Skin of body (tissue), 2 donors: ENCODE results near the genes IMPDH2, KLHDC8B and USP4.

DNA sequence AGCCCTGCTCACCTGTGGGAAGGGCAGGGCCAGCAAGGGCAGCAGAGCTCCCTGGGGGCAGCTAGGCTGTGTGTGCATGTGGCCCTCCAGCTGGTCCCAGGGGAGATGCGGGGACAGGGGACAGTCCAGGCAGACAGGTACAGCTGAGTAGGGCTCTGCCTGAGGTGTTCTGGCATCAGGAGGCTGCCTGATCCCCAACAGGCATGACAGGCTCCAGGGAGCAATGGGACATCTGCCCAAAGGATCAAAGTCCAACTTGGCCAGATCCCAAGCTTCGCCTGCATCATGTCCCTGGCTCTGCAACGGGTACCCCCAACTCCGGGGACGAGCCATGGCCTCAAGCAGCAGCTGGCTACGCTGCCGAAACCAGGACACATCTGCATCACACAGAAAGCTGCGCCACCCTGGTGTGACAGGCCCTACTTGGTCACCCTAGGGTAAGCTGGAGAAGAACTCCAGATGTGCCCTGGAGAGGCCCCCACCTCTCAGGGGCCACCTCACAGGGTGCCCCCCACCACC is 2.3 kb downstream of the TREX1 start:
- RAMPAGE, long total RNA = no peak

DNA sequence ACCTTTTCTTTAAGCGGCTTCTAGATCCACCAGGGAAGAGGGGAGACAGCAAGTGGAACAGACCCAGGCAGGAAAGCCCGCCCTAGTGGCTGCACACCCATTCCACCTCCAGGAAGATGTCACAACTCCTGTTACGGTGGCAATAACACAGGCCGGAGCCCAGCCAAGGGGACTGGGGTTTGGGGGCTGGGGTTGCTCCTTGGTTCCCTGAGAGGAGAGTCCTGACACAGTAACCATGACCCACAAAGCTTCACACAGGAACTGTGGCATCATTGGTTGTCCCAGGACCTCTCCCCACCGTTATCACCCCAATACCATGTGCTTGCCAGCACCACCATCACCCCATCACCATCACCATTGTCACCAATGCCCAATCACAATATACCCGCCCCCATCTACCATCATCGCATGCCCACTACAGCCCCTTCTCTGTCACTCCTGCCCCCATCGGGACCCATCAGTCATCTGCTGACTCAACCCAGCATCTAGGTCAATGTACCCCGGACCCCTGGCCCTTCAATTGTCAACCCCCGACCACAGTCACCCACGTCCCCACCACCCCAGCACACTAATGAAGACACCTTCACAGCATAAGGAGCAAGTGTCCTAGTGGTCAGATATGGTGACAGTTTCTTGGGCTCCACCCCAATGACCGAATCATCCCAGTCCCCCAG is 12.5 kb downstream of the TREX1 start:
- RAMPAGE, long total RNA = no peak

DNA sequence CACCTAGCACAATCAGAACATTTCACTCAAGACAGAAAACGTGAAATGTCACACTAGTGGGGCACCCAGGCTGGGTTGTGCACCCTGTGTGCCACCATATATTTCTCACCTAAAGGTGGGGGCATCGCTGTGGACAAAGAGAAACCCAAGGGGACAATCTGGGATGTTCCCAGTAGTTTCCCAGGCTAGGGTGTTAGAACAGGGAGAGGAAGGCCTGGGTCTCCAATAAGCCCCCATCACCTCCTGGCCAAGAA is 903 bp upstream of the SHISA5 start:
- RAMPAGE, long total RNA = no peak

DNA sequence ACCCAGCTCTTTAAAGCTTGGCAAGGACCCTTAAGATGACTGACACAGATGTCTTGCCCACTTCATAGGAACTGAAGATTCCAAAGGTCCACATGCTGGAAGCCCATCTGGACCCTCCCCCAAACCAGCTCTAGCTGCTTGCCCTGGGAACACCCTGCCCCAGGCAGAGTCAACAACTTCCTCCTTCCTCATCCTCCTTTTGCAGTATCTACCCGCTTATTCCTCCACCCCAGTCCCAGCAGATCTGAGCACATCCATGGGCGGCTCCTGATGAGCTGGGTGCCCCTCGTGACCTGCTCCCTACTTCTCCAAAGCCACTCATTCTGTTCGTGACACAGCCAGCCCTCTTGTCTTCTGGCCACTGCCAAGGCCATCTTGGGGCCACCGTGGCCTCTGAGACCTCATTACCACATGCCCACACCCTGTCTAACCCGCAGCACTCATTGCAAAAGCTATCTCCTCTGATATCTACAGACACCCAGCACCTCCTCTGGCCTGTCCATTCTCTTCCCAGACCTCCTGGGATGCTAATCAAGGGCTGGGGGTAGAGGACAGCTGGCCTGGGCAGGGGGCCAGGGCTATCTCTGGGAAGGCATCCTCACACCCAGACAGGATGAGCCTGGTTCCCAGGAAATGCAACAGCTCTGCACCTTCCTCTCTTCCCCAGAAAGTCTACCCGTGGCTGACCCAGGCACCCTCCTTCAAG is 2.1 kb upstream of the PFKFB4 start:
- RAMPAGE, long total RNA = no peak

GRCh38 chr3:48598103-48598616 is 3.0 kb upstream of the COL7A1 start:
- RAMPAGE, long total RNA = no peak

DNA sequence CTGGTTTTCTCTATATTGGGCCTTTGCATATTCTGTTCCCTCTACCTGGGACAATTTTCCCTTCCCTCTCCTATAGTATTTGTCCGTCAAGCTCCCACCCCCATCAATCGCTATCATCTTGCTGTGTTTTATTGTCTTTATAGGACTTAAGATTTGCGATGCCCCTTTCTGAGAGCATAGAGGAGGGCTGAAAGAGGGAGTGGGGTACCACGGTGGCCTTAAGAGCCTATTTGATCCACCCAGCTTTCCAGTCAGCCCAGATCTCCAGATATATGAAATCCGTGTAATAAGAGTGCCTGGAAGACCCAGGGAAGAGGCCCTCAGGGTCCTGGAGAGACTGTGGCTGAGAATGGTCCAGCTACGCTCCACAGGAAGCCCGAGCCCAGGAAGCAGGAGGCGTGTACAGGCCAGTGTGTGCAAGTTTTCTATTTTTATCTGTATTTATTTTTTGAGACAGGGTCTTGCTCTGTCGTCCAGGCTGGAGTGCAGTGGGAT is 827 bp upstream of the NCKIPSD start:
- RAMPAGE, long total RNA = no peak

GRCh38 chr3:48687948-48688838 is 2.5 kb upstream of the NCKIPSD start:
- RAMPAGE, long total RNA = no peak

DNA sequence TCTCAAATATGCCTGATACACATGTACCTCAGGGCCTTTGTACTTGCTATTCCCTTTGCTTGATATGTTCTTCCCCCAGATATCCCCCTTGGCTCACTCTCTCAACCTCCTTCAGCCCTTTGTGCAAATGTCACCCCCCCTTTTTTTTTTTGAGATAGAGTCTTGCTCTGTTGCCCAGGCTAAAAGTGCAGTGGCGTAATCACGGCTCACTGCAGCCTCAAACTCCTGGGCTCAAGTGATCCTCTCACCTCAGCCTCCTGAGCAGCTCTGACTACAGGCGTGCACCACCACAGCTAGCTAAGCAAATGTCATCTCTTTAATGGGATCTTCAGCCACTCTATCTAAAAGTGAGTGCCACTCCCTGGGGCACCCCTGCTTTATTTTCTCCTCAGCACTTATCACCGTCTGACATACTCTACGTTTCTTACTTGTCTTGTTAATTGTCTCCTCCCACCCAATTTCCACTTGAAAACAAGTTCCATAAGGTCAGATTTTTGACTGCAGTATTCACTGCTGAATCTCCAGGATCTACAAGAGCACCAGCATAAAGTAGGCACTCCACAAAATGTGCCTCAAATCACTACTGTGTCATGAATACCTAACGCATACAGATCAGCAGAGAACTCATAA is 14.6 kb downstream of the IP6K2 start:
- RAMPAGE, long total RNA = no peak

DNA sequence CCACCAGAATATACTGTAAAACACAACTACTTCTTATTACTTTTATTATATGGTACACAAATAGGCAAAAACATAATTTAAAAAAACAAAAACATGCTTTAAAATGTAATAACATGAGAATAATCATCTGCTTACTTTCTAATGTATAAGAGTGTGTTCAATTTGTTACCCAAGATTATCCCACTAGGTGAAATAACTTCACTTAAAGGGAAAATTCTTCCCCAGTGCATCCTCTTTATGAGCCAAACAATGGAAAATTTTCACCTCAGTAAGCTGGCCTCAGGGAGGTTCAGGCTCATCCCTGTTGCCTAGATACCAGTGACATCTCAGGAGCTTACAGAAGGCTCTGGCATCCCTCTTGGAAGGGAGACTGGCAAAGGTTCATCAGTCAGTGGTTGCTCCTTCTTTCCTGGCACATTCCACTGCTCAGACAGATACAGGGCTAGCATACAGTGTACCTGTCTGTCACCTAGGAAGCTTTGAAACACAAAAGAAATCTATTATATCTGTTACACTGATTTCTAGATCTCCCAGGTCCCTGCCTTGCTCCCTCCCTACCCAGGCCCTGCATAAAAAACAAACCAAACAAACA is 1.9 kb downstream of the IP6K2 start:
- RAMPAGE, long total RNA = no peak

DNA sequence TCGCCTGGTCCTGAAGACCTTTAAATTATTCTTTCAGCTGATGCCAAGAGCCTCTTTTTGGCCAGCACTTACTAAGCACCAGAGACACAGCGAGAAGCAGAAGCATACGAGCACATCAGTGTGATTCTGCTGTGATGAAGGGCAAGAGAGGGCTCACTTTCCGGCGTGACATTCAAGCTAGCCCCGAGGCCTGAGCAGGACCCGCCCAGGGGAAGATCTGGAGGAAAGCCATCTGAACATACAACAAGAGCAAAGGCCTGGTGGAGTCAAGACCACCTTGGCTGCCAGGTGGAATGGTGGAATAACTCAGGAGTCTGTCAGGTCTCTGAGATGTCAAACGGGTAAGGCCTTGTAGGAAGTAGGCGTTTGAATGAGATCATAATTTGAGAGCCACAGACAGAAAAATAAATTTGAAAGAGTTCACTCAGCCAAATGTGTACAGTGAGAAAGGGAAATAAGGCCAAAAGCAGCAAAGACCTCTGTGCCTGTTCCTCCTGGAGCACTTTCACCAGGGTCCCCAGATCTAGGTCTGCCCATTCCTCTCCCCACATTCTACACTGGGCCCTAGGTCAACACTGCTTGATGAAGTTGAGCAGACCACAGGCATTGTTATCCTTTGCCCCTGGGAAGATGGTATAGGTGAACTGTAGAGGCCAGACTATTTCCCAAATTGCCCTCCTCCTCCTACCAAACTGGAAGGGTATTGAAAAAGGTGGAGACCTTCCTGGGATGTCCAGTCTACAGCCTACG is 569 bp upstream of the PRKAR2A start:
- RAMPAGE, long total RNA = no peak

DNA sequence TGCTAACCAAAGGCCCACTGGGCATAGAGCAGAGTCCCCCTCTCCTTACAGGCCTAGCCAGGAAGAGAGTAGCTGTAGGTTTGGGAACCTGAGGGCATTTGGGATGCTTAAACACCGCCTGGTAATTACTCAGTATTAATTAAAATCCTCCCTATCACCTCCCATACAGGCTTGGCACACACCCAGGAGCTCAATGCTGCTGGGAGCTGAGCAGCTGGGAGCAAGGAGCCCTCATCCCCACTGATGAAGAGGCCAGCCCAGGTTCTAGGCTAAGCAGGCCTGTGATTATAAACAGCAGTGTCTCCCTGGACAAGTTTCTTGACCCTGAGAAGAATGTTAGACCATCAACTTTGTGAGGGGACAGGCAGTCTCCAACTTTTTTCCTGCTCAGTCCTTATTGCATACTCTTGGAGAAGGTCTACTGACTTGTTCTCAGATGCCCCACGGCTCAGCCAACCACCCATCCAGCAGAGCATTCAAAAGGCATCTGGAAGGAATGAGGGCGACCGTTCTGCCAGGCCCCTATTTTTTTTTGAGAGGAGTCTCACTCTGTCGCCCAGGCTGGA is 1.2 kb upstream of the PRKAR2A start:
- RAMPAGE, long total RNA = no peak

GRCh38 chr3:48926366-48926979 is 7.8 kb downstream of the ARIH2 start:
- RAMPAGE, long total RNA = no peak

DNA sequence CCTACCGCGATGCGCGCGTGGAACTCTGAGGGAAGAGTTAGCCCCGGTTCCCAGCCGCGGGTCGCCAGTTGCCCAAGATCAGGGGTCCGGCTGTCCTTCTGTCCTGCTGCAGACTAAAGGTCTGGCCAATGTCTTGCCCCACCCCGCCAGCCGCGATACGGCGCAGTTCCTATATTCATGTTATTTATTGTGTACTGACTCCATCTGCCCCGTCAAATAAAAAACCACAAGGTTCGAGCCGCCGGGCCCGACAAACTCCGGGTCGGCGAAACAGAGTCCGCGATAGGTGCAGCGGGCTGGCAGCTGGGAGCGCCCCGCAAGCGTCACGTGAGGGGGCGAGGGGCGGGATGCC is 336 bp upstream of the WDR6 start:
- RAMPAGE, long total RNA = no peak

DNA sequence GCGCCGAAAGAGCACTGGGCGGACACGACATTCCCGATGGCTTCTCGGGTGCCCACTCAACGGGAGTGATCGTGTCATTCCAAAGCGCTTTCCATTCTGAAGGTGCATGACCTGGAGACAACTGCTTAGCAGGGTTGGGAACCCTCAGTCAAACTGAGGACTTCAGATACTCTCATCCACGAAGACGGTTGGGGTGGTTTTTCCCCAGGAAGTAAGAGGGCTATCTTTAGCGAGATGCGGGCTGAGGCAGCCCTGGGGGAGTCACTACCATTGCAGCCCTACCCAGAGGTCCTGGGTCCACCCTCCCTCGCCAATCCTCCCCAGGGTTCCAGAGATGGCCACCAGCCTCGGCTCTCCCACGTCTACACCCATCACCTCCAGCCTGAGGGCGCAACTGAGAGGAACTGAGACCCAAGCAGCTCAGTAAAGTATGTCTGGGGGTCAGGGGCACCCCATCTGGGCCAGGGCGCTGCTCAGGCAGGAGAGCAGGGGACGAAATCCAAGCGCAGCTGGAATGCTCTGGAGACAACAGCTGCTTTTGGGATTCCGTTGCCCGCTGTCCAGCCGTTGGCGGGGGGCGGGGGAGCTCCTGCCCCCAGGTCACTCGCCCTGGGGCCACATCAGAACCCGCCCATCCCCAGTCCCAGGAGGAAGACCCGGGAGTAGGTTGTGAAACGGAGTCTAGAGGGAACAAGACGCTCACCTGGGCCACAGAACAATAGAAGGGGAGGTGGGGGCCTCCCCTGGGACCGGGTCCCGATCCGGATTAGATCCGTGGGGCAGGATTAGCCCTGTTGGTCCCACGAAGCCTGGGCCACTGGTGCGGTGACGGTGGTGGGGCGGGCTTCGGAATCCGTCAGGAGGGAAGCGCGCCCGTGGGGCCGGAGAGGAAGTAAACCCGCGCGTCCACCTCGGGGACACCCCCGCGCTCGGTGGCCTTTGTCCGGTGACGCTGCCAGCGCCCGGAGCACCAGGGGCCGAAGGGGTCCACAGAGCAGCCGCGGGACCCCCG is 1.5 kb upstream of the NDUFAF3 start:
- RAMPAGE, long total RNA = no peak

GRCh38 chr3:49028950-49029897 is at the start of gene IMPDH2:
Gene IMPDH2, minus strand, starts transcription at chr3:49029398.
- RAMPAGE, long total RNA = no peak

- RAMPAGE, long total RNA = no peak
Measured at GRCh38 chr3:49121356-49122135, 923 bp upstream of the USP19 start.

DNA sequence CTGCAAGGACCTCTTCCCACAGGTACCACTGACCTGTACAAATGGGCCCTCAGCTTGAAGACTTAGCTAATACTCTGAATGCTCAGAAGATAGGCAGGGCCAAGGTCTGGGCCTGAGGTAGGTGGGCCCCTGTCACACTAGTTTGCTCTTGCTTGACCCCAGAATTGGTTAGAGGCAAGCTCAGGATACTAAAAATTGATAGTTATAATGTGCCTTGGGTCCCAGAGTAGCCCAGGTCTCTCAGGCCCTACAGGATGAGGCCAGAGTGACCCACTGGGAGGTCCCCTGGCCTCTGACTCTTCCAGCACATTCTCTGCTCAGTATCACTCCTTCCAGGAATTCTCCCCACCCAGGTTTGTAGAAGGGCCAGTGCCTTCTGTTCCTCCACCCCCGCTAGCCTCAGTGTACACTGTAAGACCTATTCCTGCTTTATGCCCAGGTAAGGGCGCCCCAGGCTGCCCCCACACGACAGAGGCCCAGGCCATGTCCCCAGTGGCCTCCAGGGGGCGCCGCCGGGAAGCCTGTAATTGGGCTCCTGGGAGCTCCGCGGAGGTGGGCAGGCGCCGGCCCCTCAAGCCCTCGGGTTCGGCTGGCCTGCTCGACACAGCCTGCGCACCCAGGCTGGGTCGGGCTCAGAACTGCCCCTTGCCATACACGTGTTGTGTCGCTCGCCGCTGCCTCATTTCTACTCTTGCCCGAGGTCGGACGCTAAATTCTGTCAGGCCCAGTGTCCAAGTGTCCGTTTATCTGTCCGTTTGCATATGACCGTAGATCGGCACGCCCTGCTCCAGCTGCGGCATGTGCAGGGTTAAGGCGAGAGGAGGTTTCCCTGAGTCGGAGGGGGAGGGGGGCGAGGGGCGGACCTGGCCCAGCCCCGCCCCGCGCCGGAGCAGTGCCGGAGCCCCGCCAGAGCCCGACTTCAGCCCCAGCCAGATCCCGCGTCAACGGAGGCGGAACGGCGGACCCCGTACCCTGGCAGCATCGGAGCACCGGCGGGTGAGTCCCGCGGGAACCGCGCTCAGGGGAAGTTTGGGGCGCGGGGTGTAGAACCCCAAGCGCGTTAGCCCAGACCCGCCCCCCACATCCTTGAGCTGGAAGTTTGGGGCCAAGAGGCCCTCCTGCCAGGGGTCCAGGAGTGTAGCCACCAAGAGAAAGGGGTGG is at the start of gene KLHDC8B:
KLHDC8B (plus strand) TSS at position 909 of the 1,161 bp plus-strand sequence.
- RAMPAGE, long total RNA = no peak

DNA sequence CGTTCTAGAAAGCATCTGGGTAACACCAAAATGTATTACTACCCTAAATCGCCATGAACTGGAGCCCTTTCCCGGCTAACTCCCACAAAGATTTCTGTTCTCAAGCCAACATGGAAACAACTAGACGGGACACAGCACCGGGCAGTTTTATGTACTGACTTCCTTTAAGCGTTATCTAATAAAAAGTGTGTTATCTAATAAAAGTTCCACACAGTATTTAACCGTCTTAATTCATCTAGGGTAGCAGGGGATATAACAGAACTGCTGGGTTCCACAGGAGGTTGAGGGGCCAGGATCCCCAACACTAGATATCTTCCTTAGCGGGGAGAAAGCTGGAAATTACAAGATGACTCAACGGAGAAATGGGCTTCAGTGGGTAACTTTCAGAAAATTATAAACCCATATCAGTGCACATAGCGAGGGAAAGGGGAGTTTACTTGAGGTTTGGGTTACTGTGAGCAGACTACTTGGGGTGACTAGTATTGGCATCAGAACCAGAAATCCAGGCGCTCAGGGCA is 442 bp upstream of the C3orf62 start:
- RAMPAGE, long total RNA = no peak

DNA sequence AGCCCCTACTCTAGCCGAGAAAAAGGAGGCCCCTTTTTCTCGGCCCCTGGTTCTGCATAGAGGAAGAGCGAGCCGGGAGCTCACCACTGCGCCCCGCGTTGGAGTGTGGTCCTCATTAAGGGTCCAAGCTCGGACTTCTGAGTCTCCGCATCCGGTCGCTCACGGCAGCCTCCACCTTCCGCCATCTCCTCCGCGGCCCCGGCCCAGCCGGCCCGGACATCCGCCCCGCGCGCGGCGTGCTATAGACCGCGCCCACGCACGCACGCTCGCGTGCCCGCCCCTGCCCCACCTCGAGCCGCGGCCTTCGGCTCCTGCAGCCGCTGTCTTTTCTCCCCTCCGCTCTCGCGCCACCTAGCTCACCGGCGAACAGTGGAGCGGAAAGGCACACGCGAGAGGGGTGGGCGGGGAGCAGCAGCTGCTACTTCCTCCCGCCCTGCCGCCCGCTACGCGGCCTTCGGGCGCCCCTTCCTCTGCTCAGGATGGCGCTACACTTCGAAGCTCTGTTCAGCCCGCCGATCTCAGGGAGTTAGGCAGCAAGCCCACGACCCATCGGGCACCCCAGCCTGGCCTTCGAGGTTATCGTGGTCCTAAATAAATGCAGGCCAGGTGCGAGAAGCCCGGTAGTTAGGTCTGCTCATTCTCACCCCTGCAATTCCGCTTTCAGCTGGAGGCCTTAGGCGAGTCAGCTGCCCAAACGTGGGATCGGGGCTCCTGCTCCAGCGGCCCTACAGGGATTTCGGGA is at the start of gene USP4:
USP4 (minus strand) TSS at position 214 of the 742 bp plus-strand sequence.
- RAMPAGE, long total RNA = no peak

DNA sequence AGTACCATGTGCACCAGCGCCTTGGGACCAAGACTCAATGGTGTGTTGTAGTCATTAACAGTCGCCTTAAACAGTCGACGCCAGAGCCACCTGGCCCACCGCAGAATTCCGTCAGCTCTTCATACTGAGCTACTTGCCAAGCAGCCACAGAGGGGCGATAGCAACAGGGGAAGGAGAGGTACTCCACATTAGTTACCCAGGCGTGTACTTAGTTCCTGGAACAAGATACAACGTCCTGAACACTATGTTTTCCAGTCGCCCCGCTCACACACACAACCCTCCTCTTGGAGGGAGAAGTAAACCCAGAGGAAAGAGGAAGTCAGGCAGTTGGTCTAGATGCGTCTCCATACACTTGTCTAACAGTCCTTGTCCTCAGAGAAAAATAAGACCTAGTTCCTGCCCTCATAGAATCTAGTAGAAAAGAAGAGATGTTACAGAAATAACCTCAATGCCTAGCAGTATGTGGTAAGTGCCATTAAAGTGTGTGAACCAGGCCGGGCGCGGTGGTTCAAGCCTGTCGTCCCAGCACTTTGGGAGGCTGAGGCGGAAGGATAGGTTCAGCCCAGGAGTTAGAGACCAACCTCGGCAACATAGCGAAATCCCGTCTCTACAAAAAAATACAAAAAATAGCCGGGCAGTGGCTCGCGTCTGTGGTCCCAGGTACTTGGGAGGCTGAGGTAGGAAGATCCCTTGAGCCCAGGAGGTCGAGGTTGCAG is 887 bp upstream of the USP4 start:
- RAMPAGE, long total RNA = no peak